ENCODE results near the genes SERPINE2, NYAP2, SCYGR3 and SLC19A3.

DNA sequence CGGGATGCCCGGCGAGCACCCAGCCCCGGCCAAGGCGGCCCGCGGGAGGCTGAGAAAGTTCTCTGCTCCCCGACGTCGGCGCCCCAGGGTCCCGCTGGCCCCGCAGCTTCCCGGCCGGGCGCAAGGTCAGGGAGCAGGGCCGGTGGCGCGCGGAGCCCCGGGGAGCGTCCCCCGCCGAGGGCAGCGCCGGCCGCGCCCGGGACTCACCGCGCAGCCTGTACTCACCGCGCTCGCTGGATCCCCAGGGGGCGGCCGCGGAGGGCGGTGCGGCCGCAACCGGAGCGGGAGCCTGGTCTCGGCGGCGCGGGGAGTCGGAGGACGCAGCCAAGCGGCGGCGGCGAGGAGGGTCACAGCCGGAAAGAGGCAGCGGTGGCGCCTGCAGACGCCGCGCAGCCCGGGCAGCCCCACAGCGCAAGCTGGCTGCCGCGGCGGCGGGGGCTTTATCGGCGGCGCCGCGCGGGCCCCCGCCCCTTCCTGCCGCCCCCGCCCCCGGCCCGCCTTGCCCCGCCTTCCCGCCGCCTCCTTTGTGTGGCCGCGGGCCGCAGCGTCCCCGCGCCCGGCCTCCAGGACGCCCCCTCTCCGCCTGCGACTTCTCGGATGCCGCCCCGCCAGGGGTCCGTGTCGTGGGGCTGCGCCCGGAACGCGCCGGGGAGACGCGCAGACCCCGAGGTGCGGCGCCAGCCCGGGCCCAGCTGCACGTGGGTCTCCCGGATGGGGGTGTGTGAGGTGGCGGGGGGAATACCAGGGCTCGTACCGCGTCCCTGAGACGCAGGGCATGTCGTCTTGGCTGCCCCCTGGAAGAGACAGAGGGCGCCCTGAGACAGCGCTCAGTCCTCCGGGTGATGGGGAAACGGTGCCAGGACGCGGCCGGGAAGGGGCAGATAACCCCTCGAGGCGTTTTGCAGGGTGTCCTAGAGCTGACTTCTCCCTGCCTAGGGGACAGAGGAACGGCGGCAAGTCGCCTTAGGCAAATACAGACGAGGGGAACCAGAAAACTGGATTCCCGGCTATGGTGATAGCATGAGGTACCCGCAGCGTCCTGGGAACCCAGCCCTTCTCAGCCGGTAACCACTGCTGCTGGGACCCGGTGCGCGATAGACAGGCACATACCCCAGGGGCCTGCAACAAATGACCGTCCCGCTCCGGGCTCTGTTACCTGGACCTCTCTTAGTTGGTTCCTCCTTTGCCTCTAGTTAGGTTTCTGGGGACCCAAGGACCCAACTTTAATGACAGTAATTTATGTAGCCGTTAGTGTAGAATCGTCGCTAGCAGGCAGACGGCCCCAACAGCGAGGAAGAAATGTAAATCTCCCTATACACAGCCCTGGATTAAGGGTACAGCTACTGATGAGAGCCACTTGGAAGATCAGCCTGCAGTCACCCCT is at the start of gene SERPINE2:
Gene SERPINE2 (minus strand): TSS at position 413 of the 1,384 bp plus-strand sequence.
- PRO-cap = unidirectional peak, minus-strand start at position 417 of the sequence
- RAMPAGE, long total RNA = no peak

GRCh38 chr2:224478175-224478542 is 76.3 kb upstream of the FAM124B start:
- PRO-cap = no peak
- RAMPAGE, long total RNA = no peak

DNA sequence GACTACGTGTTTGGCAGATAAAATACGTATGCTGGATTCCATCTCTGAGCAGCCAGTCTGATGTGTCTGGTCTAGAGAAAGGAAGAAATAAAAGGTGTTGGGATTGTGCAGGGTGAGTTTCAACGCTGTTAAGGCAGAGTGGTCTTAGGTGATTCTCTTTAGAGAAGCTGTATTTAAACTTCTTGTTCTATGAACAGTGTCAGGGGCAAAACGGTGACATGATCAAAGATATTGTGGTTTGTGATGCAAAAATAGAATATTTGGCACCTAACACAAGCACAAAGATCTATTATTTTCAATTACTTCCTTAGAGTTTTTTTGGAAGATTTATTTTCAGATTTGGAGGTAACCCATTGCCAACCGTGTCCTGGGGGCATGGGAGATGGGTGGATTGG is 46.9 kb upstream of the CCDC195 start:
- PRO-cap = no peak
- RAMPAGE, long total RNA = no peak

GRCh38 chr2:224921961-224922868 is 120.1 kb downstream of the DOCK10 start:
- PRO-cap = no peak
- RAMPAGE, long total RNA = no peak

GRCh38 chr2:225399476-225399933 is at the start of gene NYAP2:
NYAP2 (plus strand) TSS chr2:225399710.
- PRO-cap = no peak
- RAMPAGE, long total RNA = no peak

DNA sequence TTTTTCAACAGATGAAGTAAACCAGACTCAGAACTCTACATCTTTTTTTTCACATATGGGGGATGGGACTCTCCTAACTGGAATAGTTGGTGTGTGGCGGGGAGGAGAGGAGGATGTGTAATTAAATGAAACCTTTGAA is 73.9 kb downstream of the IRS1 start:
- PRO-cap = no peak
- RAMPAGE, long total RNA = no peak

- PRO-cap = no peak
- RAMPAGE, long total RNA = no peak
Observed at GRCh38 chr2:226798034-226798319, 1.6 kb downstream of the IRS1 start.

GRCh38 chr2:226839136-226839588 is 3.3 kb downstream of the RHBDD1 start:
- PRO-cap = no peak
- RAMPAGE, long total RNA = no peak

DNA sequence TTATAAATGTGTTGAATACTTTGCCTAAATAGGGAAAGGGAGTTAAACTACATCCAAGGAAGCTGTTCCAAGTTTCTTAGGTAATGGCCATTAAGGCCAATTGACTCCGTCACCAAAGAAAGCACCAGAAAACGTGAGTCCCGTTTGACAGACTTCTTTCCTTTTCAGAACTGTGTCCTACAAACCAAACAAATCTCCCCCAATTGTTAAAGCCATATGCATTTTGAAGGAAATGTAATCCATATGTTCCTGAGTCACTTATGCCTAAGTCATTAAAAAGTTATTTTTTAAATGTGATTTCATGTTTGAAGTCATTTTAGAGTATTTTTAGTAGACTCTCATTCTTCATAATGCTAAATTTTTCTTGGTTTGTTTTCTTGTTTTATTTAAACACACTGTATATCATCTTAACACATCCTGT is 133.6 kb downstream of the RHBDD1 start:
- PRO-cap = no peak
- RAMPAGE, long total RNA = no peak

DNA sequence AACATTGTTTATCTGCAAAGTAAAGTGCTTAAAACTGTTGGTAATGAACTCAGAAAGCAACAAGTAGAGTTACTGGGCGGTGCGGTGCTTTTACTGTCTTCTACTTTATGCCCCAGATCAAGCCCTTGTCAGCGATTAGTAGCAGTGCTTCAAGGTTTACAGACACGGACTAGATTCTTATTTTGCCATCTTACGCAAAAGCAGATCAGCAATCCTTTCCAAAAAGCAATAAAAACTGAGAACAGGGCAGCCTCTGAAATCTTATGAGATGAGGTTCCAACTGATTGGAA is 15.5 kb downstream of the COL4A3 start:
- PRO-cap = no peak
- RAMPAGE, long total RNA = no peak

- PRO-cap = no peak
- RAMPAGE, long total RNA = no peak
Observed at GRCh38 chr2:227180286-227180871, 16.0 kb downstream of the COL4A3 start.

GRCh38 chr2:227451204-227451719 is 20.7 kb upstream of the AGFG1 start:
- PRO-cap = no peak
- RAMPAGE, long total RNA = no peak

DNA sequence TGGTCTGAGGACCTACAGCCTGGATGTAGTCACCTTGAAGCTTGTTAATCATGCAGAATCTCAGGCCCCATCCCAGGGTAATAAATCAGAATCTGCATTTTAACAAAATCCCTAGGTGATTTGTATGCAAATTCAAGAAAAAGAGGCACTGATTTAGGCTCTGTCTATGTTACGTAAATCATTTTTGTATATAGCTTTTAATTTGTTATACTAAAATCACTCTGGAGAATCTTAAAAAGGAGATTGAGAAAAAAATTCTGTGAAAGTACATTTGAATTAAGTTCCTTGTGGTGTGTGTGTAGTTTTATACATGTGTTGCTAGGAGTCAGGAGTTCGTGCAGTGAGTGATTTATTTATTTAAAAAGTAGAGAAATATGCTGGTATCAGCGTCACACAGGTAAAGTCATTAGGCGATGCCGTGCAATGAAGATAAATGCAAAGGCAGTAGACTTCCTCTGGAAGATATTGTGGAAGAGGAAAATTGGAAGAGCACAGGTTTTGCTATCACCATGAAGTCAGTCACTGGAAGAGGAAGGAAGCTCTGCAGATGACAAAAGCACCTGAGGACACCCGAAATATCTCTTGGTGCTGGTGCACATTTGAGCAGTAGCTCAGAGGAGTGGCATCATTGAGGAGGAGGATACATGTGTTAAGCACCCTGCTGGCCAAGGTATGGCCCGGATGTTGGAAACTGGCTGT is 33.0 kb upstream of the SCYGR2 start:
- PRO-cap = no peak
- RAMPAGE, long total RNA = no peak

DNA sequence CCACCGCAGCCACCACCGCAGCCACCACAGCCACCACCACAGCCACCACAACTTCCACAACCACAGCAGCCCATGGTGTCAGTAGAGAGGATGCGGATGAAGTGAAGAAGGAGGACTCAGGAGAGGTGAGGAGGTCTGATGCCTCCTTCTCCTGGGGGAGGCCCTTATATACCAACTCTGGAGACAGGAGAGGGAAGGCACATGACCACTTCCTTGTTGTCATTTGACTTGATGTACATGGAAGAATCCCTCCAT is at the start of gene SCYGR3:
Gene SCYGR3 (minus strand): TSS at position 74 of the 255 bp plus-strand sequence.
- PRO-cap = no peak
- RAMPAGE, long total RNA = no peak

DNA sequence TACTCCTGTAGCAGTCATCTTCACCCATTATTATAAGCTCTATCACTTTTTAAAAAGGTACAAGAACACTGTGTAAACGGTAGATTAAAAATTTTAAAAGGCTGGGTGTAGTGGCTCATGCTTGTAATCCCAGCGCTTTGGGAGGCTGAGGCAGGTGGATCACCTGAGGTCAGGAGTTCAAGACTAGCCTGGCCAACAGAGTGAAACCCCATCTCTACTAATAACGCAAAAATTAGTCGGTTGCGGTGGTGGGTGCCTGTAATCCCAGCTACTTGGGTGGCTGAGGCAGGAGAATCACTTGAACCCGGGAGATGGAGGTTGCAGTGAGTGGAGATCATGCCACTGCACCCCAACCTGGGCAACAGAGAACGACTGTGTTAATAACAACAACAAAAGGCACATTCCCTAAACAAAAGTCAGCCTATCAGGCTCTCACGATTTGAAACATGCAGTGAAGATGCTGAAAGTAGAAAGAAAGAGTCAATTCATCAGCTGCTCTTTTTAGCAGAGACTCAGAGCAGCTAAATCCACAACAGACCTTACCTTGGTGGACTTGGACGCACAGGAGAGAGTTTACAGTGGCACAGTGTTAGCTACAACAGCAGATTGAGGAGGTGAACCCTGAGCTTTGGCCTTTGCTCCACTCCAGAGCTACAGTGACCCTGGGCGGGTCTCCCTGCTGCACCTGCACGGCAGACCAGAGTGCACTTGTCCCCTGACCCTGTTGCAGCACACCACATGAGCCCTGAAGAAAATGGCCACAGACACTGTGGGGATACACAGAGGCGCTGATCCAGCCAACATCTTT is 11.2 kb downstream of the SLC19A3 start:
- PRO-cap = no peak
- RAMPAGE, long total RNA = no peak

- PRO-cap = no peak
- RAMPAGE, long total RNA = no peak
Observed at GRCh38 chr2:227716363-227716905, 1.4 kb downstream of the SLC19A3 start.

- PRO-cap = unidirectional peak, minus-strand start at chr2:227718028
- RAMPAGE, long total RNA = no peak
Observed at GRCh38 chr2:227717538-227718683, at the start of gene SLC19A3. SLC19A3 (minus strand) TSS chr2:227718028.

DNA sequence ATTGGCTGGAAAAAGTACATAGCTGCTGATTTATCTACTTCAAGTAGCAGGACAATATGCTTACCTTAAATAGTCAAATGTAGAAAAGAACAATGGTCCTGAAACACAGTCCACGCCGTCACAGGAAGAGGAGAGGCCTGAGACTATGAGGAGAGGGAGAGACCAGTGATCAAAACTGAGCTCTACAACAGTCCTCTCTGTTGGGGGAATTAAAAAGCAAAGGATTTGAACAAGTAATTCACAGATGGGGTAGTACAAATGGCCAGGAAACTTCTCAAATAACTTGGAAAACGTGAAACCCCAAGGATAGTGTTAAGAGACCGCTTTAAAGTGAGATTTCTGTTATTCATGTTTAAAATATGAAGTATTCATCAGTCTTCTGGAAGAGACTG is 20.1 kb downstream of the SCYGR8 start:
- PRO-cap = no peak
- RAMPAGE, long total RNA = no peak

DNA sequence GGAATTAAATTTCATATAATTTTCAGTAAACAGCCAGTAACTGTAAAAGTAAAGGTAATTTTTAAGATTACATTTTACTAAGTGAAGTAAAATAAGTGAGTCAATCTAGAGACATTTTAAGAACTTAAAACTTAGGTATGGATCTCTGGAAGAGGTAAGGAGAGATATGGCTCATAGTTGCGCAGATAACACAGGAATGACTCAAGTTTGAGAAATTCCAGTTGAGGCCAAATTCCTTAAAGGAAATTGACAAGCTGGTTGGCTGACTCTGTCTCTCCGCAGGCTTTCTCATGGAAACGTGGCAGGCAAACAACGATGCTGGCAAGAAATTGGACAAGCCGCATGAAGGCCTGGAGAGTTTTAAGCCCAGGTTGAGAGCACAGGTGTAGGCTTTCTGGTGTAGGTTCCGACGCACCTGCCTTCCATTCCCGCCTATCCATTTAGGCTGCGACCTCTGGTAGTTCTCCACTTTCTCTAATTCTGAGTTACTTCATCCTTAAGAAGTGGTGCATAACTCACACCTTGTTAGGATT is 698 bp upstream of the DAW1 start:
- PRO-cap = no peak
- RAMPAGE, long total RNA = no peak

- PRO-cap = no peak
- RAMPAGE, long total RNA = no peak
Observed at GRCh38 chr2:228378181-228378659, 196.7 kb upstream of the SPHKAP start.

Measured in urinary bladder (tissue), 3 donors.